ENCODE results near the genes TOM1 and HMOX1.

DNA sequence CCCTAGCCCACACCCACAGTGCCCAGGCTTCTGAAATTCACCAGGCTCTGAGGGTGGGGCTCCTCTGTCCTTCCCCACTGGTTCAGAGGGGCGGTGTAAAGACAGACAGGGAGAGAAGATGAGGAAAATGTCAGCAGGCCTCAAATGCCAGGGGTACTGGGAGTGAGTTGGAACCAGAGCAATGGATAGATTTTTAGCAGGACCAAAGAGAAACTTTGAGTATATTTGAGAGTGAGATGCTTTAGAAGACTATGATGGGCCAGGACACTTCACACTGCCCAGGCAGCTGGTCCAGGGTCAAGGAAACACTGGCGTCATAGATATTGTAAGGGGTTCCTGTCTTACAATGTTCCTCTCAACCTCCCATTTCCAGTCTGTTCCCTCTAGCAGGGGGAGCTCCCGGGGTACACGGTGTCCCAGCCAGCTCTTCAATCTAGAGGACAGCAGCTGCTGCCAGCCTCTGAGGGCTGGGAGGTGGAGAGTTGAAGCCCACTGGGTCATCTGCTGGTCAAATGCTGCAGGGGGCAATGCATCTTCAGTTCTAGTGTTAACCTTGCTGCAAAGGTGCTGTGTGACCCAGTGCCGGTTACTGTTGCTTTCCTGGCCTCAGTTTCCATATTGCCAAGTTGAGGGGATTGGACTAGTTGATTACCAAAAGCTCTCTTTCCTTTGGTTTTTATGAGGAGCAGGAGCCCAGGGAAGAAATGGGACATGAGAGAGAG is 40.7 kb upstream of the TIMP3 start:
- PRO-cap, 2 experiments = no peak in any of the 2 experiments

DNA sequence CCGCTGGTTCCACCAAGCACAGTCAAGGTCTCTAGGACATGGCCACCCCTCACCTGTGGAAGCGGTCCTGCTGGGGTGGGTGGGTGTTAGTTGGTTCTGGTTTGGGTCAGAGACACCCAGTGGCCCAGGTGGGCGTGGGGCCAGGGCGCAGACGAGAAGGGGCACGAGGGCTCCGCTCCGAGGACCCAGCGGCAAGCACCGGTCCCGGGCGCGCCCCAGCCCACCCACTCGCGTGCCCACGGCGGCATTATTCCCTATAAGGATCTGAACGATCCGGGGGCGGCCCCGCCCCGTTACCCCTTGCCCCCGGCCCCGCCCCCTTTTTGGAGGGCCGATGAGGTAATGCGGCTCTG is 267 bp upstream of the TIMP3 start:
- PRO-cap, 2 experiments = peak in 2 of 2 experiments; most common minus-strand start position 230 of the sequence (in 1)

DNA sequence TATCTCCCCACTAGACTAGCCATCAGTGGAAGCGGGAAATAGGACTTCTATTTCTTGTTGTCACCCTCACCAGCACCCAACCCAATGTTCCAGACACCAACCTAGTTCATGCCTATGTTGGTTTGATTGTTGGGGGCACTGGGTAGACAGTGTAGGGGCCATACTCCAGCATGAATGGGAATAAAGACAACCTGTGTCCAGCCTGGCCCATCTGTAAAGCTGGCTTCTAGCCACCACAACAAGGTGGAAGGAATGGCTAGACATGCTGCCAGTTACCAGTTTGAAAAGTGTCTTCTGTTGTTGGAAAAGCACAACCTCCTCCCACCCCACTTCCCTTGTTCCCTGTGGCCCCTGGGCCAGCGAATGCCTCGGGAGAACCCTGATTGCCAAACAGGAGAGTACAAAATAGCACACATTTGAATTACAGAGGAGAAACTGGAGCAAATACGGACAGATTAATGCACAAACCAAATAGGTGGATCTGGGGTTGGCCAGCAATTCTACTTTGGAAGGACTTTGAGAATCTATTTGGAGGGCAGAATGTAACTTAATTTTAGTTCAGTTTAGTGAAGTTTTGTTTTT is 44.1 kb downstream of the TIMP3 start:
- PRO-cap, 2 experiments = no peak in any of the 2 experiments

- PRO-cap, 2 experiments = no peak in any of the 2 experiments
Observed at GRCh38 chr22:32859163-32860157, 58.0 kb downstream of the TIMP3 start.

GRCh38 chr22:32863752-32864209 is 62.3 kb downstream of the TIMP3 start:
- PRO-cap, 2 experiments = no peak in any of the 2 experiments

- PRO-cap, 2 experiments = no peak in any of the 2 experiments
Observed at GRCh38 chr22:32880919-32881730, 79.6 kb downstream of the TIMP3 start.

DNA sequence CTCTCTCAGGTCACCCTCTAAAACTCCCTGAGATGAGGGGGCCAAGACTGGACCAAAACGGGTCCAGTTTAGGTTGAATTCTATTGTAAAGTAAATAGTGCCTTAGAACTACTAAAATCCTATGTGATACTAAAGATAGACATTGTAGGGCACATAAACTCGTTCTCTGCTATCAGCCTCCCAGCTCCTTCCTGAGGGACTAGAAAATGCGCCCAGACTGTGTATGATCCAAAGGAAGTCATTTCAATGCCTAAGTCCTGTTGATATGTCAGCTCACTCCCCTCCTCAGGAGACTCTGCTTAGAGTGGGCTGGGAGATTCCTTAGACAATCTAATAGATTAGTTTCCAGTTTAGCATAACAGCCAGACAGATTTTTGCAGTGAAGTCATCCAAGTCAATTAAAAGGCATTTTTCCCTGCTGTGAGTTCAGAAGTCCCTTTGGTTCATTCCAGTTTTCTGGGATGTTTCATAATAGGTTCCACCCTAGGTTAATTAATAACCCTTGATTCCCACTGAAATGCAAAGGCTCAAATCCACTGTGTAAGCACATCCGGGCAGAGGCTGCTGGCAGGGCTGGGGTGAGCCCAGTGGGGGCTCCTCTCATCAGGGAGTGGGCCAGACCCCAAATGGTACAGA is 90.8 kb downstream of the SYN3 start:
- PRO-cap, 2 experiments = no peak in any of the 2 experiments

DNA sequence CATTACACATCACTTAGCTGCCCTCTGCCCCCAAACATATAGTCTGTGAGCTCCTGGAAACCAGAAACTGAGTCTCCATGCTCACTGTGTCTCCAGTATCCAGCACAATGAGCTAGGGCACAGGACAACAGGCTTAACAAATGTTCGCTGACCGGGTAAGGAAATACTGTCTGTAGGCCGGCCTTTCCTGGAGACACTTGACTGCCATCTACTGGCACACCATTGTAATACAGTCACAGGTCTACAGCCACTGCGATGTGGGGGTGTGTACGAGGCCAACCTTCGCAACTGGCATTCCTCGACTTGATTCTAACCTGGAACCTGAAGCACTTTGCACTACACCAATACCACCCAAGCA is 72.2 kb downstream of the SYN3 start:
- PRO-cap, 2 experiments = no peak in any of the 2 experiments

GRCh38 chr22:33272052-33272611 is 214.0 kb upstream of the SYN3 start:
- PRO-cap, 2 experiments = no peak in any of the 2 experiments

- PRO-cap, 2 experiments = no peak in any of the 2 experiments
Observed at GRCh38 chr22:33337248-33338059, 279.3 kb upstream of the SYN3 start.

DNA sequence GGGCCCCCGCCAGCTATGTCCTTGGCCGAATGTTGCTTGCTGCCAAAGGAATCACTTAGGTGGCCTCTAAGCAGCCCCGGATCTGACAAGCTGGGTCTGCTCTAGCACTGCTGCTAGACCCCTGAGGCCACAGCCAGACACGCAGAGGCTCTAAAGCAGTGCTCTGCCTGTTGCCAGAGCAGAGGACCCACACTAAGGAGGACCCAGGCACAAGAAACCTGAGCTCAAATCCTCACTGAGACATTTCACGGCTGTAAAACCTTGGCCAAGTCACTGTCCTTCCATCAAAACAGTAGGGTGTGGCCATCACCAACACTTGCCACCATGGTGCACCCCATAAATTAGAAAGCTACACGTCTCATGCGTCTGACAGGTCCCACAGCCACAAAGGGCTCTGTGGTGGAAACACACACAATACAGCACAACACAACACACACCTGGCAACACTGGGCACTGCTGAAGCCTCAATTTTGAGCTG is 215.5 kb downstream of the LARGE1 start:
- PRO-cap, 2 experiments = no peak in any of the 2 experiments

DNA sequence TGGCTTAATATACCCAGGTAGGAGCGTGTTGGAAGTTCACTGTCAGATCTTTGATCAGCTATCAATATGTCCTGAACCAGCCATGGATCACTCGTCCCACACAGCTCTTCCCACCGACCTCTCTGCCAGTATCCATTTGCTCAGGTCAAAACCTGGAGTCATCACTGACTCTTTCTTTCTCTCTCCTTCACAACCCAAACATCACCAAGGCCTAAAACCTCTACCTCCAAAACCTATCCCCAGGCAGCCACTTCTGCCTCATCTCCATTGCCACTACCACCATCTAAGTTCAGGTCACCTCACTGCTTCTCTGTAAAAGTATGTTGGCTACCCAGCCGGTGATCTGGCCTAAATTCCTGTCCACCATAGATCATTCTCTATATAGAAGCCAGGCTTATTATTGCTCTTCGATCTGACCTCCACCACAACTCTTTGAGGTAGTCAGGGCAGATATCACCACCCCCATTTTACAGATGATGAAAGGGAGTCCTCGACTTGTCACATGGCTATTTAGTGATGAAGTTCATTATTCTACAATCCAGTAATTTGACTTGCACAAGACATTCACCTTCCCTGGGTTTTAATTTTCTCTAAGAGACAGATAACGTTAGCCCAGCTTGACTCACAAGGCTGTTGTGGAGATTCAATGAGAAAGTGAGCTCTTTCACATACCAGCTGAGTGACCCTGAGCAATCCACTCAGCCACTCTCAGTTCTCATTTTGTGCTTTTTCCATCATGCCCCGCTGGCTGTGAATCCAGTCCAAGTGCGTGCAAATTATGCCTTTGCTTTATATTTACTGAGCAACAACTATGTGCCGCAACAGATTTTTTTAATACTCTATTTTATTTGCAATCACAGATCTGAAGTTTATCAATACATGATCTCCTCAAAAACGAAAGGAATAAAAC is 176.8 kb downstream of the LARGE1 start:
- PRO-cap, 2 experiments = no peak in any of the 2 experiments

- PRO-cap, 2 experiments = no peak in any of the 2 experiments
Observed at GRCh38 chr22:33761225-33761599, 159.1 kb downstream of the LARGE1 start.

- PRO-cap, 2 experiments = no peak in any of the 2 experiments
Observed at GRCh38 chr22:33908802-33908973, 11.6 kb downstream of the LARGE1 start.

GRCh38 chr22:35299067-35299952 is at the start of gene TOM1:
TSS of gene TOM1 (plus strand) at chr22:35299894.
- PRO-cap, 2 experiments = peak in 2 of 2 experiments; most common plus-strand start chr22:35299894 (in 2); most common minus-strand start chr22:35299733 (in 1)

DNA sequence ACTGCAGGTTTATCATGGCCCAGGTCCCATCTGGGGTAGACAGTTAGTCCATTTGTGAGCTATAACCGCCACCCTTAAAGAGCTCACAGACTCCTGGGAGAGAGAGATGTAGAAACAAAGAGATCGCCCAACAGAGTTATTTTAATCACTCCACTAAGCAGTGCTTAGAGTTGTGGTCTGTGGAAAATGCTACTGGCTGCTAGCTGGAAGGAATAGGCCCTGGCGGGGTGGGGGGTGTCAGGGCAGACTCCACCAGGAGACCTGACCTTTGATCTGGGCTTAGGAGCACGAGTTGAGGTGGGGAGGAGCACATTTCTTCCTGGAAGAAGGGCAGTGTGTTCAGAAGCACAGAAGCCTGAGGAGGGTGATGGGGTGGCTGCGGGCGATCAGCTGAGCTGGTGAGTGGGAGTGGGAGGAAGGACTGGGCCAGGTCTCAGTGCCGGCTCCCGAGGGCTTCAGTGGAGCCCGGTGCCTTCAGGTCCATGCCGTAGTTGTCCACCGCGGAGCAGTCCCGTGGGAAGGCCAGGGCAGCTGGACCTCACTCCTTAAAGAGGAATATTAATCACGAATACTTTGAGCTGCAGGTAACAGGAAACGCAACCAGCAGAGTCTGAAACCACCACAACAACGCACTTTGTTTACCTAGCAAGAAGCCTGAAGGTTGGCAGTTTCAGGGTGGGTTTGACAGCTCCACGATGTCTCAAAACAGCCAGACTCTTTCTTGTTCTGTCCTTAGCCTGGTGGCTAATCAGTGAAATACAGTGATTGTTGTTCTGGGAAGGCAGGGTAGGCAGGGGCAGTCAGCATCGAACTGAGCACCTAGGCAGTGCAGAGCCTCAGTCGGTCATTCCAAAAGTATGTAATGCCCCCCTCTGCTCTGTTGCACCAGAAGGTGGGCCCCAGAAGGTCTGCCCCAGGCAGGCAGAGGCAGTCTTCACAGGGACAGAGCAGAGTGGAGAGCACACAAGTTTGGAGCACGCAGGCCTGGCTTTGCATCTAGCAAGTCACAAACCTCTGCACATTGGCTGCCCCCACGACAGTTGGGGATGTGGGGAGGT is 11.4 kb downstream of the TOM1 start:
- PRO-cap, 2 experiments = no peak in any of the 2 experiments

- PRO-cap, 2 experiments = peak in 2 of 2 experiments; most common plus-strand start chr22:35381096 (in 2); most common minus-strand start chr22:35380965 (in 1)
Observed at GRCh38 chr22:35380656-35381773, at the start of gene HMOX1. TSS of gene HMOX1 (plus strand) at chr22:35381096.

GRCh38 chr22:35630303-35630931 is 13.3 kb upstream of the MB start:
- PRO-cap, 2 experiments = no peak in any of the 2 experiments

- PRO-cap, 2 experiments = no peak in any of the 2 experiments
Observed at GRCh38 chr22:35638360-35639124, 9.7 kb upstream of the APOL6 start.

- PRO-cap, 2 experiments = no peak in any of the 2 experiments
Observed at GRCh38 chr22:35663032-35663389, 14.8 kb downstream of the APOL6 start.

All from Colon Carcinoma Metastatic in the Brain (tissue), 2 donors.